Measurements from ENCODE around the genes CAMK1D and CCDC3.

GRCh38 chr10:12045582-12045976 is 3.0 kb upstream of the UPF2 start:
- RRBS, 2 experiments, result no CpG with 5 or more reads among the region's 5 CpGs

DNA sequence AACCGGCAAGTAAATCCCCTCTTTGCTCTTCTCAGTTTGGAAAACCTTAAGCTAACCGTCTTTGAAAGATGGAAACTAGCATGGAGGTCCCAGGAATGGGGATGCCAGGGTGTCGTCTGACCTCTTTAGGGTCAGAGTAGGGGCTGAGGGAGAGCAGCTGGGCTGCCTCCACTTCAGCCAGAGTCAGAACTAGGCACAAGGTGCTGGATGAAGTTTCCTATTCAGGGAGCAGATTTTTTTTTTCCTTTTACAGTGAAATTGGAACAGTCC is 1.3 kb upstream of the CAMK1D start:
- RRBS, 2 experiments, result no CpG with 5 or more reads among the region's 3 CpGs

DNA sequence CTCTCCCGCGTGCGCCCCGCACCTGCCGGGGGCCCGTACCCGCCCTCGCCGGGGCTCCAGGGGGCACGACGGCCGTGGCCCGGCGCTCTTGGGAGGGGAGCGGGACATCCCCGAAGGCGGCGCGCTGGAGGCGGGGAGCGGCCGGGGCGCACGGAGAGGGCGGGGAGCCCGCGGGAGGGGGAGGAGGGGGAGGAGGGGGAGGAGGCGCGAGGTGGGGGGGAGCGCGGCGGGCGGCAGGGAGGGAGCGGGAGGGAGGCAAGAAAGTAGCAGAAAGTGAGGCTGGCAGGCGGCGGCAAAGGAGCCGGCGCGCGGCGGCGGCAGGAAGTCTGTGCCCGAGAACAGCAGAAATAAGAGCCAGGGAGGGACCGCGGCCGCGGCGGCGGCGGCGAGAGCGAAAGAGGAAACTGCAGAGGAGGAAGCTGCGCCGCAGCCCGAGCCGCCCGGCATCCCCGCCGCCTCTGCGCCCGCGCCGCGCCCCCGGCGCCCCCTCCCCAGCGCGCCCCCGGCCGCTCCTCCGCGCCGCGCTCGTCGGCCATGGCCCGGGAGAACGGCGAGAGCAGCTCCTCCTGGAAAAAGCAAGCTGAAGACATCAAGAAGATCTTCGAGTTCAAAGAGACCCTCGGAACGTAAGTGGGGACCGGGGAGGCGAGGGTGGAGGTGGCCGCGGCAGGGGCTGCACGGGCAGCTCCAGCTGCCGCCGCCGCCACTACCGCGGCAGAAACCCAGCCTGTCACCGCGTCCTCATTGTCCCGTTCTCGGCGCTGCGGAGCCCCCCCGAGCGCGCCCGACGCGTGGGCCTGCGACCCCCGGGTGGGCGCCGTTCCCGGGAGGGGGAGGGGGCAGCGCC is at the start of gene CAMK1D:
Gene CAMK1D, plus strand, starts transcription at position 263 of the 847 bp plus-strand sequence.
- RRBS, 2 experiments, result 2% methylated on average over 38 of the region's 110 CpGs

DNA sequence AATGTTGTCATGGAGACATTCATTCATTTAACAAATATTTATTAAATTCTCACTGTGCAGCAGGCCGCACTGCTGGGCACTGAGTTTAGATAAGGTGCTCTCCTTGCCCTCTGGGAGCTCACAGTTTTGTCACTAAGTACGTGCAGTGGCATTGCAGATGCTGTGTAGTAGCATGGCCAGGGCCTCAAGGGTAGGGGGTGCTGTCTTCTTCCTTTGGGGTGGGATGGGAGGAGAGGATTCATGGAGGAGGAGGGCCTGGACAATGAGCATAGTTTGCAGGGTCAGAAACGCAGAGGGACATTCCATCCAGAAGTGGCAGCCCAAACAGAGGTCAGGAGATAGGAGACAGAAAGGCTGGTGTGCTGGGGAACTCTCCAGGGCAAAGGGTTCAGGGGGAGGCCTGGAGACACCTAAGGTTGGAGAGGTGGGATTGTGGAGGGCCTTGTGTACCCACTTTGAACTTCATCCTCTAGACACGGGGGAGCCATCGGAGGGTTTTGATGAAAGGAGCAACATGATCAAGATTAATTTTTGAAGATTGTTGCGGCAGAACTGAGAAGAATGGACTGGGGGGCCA is 207.0 kb downstream of the CAMK1D start:
- RRBS, 2 experiments, result no CpG with 5 or more reads among the region's 6 CpGs

GRCh38 chr10:12639613-12640130 is 290.3 kb downstream of the CAMK1D start:
- RRBS, 2 experiments, result no CpG with 5 or more reads among the region's 7 CpGs

DNA sequence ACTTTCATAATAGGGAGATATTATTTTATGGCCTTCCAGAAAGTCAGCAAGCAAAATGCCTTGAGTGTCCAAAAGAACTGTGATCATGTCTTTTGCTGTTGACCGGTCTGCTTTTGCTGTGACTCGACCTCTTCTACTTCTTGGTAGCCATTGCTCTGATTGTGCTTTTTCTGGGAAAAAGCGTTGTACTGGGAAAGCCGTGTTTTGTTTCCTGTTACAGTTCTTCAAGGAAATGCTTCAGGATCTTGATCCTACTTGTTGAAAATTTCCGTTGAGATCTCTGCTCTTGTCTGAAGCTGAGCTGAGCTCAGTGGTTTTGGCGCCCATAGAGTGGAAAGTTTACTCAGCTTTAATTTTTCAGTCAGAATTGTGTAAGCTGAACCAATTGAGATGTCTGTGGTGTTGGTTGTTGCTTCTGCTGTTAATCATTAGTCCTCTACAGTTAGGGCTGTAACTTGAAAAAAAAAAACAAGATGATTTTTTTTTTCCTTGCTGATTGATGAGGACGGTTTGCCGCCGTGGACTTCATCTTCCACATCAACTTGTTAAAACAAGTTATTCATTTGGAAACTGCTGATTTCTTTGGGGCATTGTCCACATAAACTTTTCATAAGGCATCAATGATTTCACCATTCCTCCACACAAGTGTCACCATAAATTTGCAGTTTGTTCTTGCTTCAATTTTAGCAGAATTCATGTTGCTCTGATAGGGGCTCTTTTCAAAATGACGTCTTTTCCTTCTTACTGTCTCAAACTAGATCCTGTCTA is 302.1 kb downstream of the CCDC3 start:
- RRBS, 2 experiments, result no CpG with 5 or more reads among the region's 10 CpGs

GRCh38 chr10:12702053-12702295 is 299.5 kb downstream of the CCDC3 start:
- RRBS, 2 experiments, result no CpG with 5 or more reads among the region's 8 CpGs

- RRBS, 2 experiments, result 1 to 2% methylated on average over 29 of the region's 53 CpGs
Observed at GRCh38 chr10:13001578-13002111, at the start of gene CCDC3. Gene CCDC3 (minus strand): TSS chr10:13001713.

DNA sequence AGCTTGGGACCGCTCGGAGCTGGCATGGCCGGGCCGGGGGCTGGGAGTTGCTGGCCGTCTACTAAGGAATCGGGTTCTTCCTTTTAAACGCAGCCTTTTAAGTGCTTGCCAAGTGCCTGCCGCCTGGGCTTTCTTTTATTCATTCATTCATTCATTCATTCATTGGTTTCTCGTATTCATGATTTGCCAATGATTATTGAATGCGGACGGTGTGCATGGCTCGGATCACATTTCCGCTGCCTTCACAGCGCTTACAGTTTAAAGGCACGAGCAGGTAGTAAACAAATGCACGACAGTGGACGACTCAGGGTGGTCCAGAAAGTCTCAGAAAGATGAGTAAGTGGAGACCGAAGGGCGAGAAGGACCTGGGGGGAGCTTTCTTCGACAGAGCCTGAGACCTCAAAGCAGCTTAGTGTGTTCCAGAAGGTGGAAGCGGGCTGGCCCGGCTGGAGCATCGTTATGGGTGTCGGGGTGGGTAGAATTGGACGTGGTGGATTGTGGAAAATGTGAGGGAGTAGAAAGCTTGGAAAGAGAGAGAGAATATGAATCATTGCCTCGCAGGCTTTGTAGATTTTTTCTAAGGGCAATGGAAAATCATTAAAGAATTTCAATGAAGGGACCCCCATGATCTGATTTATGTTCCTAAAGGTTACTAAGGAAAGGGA is 529 bp downstream of the MCM10 start:
- RRBS, 2 experiments, result 3% methylated on average over 3 of the region's 26 CpGs

DNA sequence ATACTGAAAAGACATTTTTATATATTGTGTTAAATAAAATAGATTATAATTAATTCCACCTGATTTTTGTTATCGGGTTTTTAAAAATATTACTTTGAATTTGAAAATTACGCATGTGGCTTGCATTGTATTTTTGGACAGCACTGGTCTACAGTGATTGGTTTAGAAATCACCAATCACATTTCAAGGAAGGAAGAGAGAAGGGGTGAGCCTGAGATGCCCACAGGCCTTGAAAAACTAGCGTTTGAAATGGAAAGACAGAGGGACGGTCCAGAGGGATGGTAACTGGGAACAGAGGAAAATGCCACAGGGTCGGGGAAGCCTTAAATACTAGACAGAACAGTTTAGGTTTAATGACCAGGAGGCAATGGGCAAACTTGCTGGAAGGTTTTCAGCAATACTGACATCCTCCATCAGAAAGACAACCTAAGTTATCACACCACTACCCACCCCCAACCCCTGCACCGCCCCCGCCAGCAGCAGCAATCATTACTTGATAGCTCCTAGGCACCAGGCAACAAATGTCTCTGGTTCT is 7.0 kb downstream of the SEPHS1 start:
- RRBS, 2 experiments, result no CpG with 5 or more reads among the region's 7 CpGs

DNA sequence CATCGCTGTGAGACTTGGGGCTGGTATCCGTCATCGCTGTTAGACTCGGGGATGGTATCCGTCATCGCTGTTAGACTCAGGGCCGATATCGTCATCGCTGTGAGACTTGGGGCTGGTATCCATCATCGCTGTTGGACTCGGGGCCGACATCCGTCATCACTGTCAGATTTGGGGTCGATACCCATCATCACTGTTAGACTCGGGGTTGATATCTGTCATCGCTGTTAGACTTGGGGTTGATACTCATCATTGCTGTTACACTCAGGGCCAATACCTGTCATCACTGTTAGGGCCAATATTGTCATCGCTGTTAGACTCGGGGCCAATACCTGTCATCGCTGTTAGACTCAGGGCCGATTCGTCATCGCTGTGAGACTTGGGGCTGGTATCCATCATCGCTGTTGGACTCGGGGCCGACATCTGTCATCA is 55.5 kb downstream of the BEND7 start:
- RRBS, 2 experiments, result no CpG with 5 or more reads among the region's 25 CpGs

DNA sequence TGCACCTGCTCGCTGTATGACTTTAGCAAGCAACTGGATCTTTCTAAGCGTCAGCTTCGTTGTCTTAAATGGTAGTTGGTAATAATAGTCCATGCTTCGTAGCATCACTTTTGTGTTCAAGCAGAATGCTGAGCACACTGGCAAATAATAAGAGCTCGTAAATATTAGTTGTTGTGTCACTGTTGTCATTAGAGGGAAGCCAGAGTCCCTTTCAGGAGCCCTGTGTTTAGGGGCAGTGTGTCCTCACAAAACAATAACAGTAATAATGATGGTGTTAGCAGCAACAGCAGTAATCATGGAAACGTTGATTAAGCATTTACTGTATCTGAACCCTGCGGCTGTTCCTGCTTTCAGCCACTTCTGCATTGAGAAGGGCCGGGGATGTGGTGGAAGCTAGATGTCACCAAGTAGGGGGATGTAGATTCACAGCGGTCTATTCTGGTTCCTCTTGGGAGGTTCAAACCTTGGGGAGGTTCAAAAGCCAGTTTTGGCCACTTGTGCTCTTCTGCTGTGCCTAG is 44.7 kb downstream of the PRPF18 start:
- RRBS, 2 experiments, result no CpG with 5 or more reads among the region's 9 CpGs

- RRBS, 2 experiments, result no CpG with 5 or more reads among the region's 8 CpGs
Observed at GRCh38 chr10:13648520-13648898, 61.7 kb downstream of the PRPF18 start.

DNA sequence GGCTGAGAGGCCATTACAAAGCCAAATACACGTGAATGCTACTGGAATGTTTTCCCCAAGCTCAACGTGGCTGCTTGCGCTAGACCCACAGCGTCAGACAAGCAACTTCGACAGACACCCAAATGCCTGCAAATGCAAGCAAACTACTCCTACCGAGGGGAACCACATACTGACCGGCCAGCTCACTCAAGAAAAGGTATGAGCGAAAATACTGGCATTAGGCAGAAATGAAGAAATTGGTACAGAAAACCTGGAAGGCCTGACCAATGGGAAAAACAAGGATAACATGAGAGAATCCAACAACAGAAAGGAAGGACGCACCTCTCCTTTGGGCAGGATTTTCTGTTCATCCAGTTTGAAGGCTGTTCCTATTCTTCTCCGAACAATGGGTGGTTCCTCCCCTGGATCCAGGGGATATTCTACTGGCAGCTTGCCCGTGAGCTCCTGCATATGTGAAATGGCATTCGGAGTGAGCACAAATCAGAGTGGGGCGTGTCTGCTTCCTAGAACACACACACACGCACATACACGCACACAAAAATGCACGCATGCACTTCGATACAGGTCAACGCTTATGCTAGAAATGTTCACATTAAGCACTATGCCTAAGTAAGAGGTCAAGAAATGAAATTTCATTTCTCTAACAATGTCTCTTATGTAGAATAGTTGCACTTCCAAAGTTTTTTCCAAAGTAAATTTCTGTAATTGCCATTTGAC is 83.5 kb downstream of the PRPF18 start:
- RRBS, 2 experiments, result no CpG with 5 or more reads among the region's 18 CpGs

DNA sequence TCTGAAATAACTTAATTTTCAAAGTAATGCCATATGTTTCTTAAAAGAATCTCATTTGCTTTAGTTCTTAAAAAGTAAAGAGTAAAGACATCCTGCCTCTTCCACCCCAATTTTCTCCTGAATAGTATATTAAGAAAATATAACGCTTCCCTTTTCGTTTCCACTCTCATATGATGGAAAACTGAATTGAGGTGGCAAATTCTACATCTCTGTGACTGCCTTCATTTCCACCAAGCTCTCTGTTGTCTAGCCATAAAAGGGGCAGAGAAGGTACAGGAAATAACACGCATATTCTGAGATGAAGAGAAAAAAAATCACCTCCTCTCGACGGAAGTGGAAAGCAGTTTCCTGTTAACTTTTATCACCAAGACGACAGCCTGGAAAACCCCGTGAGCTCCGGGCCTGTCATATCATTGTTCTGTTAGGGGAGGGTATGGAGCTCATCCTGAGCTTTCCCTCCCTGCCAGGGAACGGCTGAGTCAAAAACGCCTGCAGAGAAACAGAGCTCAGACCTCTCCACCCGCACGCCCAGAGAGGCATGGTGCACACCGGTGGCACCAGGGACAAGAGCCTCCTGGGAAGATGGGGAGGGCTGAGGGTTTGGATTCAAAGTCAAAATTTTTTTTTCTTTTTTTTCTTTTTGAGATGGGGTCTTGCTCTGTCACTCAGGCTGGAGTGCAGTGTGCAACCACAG is 200.2 kb downstream of the PRPF18 start:
- RRBS, 2 experiments, result no CpG with 5 or more reads among the region's 13 CpGs

DNA sequence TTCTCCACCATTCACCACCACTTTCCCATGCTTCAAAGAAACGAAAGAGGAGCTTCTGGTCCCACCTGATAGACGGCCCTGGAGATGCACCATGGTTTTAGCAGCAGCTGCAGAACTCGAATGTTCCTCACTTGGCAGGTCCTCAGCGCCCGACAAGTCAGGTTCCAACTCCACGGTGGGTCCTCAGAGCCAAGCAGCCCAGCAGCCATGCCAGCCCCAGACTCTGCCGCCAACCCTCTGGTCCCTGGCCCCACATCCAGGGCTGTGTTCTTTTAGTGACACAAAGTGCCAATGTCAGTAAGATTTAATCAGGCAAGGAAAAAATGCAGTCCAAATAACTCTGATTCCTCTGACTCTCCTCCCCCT is 359.1 kb downstream of the FRMD4A start:
- RRBS, 2 experiments, result no CpG with 5 or more reads among the region's 7 CpGs

DNA sequence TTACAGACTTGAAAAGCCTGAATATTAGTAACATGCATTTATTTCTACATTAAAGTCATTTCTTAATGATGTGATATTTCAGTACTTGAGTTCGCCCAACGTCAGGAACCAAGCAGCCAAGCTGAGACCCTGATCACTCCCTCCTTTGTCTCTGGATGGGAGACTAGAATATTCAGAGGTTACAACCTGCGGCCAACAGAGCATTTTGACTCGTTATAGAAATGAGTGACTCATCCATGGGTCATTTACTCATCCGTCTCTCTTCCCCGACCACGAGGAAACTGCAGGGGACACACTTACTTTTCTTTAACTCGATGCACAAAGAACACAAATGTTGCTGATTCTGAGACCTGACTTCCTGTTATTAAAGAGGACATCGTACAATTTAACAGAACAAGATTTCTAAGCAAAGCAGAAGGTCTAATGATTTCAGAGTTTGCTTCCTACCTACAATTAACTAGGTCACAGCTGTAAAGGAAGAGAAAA is 343.3 kb downstream of the FRMD4A start:
- RRBS, 2 experiments, result no CpG with 5 or more reads among the region's 9 CpGs

DNA sequence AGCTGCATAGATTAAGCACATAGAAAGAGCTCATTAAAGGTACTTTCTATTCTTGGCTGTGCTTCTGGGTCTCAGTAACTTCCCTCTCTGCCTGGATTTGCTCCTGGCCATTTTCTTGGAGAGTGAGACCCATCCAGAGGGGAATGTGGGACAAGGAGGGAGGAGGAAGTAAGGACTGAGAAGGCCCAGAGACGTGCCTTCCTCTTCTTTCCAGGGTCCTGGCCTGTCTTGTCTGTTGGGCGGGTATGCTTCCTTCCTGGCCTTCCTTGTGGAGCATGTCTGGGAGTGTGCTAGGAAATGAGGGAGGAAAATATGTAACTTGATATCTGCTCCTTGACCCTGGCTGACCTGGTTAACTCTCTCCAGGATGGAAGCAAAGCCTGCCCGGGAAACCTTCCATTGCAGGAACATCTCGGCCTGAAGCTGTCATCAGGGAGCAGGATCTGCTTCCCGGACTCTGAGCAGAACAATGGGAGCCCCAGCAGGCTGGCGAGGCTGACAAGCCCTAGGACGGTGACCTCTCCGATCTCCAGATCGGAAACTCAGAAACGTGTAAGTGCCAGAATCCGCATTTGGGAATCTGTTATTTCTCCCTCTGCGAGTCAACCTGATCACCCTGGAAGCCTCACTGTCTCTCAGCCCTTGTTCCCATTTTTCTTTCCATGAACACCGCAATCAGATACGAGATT is 340.4 kb downstream of the FRMD4A start:
- RRBS, 2 experiments, result no CpG with 5 or more reads among the region's 14 CpGs

- RRBS, 2 experiments, result no CpG with 5 or more reads among the region's 2 CpGs
Observed at GRCh38 chr10:14023661-14023943, 307.1 kb downstream of the FRMD4A start.

DNA sequence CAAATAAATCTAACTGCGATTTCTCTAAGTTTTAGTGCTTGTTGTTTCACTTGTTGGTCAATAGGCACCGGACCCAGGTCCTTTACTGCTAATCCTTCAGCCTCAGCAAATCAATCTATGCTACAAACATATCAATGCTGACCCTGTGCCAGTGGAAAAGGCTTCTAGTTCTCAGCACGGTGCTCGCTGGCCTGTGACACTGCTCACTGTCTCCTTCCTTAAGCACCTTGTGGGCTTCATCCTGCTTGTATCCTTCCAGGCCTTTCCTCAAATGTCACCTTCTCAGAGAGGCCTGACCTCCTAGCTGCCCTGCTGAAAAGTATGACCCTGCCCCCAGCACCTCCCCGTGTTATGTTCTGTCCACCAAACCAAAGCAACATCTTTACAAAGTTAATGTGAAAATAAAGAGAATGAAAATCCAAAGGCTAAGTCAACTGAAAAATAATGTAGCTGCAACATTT is 201.3 kb upstream of the FRMD4A start:
- RRBS, 2 experiments, result no CpG with 5 or more reads among the region's 5 CpGs

All from bronchial epithelial cell (primary cell).